ENCODE measurements around a stretch of chr1.

DNA sequence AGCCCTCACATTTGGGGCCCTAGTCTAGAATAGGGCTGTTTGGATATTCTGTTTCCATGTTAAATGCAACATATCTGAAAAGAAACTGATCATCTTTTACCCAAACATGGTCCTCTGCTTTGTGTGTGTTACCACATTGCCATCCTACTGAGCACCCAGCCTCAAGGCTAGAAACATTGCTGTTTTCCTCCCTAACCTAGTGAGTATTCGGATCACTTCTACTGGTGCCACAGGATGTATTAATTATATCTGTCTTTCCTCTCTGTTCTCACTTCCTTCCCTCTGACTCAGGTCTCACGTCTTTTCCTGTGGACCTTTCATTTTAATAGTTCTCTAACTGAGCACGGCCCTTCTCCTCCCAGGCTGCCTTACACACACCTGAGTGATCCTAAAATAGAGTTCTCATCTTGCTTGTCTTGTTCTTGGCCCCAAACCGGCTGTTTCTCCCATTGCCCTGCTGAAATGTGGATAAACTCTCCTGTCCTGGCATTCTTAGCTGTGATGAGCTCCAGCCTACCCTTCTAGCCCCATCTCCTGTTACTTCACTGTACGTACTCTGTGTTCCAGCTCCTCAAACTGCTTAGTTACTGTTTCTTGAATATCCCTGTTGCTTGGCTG, 91.8 kb downstream of the CDC14A start:
- PRO-cap: no peak

DNA sequence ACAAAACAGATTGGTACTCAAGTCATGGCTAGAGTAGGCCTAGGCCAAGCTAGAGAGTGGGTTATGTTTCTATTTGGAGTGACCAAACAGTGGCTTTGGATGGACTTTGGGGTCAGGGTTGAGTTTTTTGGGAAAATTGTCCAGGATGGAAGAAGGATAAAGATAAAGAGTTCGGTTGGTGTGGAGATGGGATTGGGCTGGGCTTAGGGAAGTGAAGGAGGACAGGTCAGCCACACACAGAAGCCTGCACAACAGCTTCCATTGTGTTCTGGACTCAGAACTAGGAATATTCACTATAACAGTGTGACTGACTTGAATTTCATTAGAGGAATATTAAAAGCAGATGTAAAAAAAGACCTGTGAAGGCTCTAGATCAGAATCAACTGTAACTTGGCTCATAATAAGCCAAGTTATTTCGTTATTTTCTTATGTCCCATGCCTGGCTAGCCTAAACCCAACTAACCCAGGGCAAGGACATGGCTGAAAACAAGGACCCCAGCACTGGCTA, 56.7 kb upstream of the GPR88 start:
- PRO-cap: no peak

GRCh38 chr1:100643851-100644127, 75.8 kb upstream of the VCAM1 start:
- PRO-cap: no peak

DNA sequence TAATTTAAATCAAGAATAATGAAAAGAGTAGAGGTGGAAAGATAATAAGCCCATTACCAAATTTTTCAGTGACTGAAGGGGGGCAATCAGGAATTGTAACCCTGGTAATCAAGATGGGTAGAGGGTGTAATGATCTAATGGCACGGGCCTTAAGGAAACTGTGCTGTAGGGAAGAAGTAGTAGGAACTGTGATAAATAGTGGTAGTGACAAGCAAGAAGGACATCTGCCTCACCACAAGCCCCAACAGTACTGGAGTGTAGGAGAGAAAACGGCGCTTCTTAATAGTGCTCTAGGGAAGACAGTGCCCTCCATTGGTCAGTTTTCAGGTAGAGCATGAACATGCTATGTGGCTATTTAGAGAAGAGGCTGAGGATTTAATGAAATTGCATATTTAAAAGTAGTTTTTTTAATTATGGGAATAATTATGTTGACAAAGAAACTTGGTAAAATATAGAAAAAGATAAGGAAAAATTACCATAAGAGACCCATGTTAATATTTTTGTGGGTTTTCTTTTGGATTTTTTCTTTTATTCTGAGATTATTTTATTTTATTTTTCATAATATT, 32.2 kb downstream of the SLC30A7 start:
- PRO-cap: no peak

DNA sequence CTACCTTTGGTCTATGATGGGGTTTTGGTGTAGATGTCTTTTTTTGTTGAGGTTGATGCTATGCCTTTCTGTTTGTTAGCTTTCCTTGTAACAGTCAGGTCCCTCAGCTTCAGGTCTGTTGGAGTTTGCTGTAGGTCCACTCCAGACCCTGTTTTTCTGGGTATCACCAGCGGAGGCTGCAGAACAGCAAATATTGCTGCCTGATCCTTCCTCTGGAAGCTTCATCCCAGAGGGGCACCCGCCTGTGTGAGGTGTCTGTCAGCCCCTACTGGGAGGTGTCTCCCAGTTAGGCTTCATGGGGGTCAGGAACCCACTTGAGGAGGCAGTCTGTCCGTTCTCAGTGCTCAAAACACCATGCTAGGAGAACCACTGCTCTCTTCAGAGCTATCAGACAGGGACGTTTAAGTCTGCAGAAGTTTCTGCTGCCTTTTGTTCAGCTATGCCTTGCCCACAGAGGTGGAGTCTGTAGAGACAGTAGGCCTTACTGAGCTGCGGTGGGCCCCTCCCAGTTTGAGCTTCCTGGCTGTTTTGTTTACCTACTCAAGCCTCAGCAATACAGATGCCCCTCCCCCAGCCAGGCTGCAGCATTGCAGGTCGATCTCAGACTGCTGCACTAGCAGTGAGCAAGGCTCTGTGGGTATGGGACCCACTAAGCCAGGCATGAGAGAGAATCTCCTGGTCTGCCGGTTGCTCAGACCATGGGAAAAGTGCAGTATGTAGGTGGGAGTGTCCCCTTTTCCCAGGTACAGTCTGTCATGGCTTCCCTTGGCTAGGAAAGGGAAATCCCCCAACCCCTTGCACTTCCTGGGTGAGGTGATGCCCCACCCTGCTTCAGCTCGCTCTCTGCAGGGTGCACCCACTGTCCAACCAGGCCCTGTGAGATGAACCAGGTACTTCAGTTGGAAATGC, 53.5 kb downstream of the SLC30A7 start:
- PRO-cap: no peak

DNA sequence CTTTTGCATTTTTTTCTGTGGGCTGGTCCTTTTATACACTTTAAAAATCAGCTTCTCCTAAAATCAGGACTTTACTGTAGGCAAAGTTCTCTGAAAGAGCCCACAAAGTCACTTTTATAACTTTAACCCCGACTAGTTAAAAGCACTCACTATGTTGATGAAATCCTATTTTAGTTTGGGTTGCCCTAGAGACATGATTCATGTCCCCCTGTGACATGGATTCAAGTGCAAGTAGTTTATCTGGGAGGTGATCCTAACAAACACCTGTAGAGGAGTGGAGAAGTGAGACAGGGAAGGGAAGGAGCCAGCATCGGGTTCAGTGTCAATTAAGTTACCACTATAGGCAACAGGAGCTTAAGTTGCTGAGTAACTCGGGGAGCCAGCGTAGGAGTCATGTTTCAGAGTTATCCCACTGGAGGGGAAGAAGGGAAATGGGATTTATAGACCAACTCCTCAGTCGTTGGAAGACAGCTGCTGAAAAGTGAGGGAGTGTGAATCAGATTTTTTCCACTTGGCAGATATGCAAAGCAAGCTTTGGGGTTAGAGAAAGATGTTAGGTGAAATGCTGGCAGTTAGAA, 54.8 kb downstream of the SLC30A7 start:
- PRO-cap: no peak

GRCh38 chr1:101283915-101284498, 47.2 kb downstream of the S1PR1 start:
- PRO-cap: no peak

DNA sequence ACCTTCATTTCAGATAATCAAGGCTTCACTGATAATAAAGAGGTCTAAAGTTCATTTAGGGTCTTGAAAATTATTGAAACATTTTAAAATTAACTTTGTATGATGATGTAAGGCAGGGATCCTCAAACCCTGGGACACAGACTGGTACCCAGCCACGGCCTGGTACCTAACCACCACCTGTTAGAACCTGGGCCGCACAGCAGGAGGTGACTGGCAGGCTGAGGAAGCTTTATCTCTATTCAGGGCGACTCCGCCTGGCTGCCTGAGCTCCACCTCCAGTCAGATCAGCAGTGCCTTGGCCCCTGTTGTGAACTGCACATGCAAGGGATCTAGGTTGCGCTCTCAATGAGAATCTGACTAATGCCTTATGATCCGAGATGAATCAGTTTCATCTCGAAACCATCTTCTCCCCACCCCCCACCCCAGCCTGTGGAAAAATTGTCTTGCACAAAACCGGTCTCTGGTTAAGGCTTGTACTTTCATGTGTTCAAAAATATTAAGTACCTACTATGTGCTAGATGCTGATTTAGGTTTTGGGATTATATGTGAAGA, 4.2 kb downstream of the RNPC3 start:
- PRO-cap: no peak

- PRO-cap: no peak
Measured at GRCh38 chr1:107141332-107141752, 503 bp downstream of the NTNG1 start.

DNA sequence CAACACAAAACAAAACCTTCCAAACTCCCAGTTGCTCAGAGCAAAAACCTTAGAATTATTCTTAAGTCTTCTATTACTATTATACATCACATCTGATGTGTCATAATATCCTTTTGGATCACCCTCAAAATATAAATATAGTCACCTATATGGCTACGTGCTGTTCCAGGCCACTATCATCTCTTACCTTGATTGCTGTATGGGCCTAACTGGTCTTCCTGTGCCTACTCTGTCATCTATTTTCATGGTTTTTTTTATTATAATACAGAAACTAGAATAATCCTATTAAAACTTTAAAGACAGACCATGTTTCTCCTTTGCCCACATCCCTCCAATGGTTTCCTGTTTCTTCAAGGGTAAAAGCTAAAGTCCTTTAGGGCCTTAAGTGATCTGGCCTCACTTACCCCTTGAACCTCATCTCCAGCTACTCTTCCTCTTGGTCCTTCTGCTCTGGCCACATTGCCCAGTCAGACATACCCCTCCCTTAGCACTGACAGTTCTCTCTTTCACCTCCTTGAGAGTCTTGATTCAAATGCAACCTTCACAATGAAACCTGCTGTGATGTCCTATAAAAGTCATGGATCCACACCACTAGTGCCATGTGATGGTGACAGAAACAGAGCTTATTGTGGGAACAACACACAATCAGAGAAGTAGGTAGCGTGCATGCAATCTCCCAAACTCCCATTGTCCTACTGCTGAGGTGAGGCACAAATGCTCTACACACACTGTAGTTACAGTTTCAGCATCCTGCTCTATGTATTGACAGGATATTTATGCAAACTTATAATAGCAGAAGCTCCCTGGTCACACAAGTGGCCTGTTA, 379.7 kb downstream of the VAV3 start:
- PRO-cap: no peak

- PRO-cap: no peak
Measured at GRCh38 chr1:108049950-108050640, 85.1 kb upstream of the VAV3 start.

GRCh38 chr1:108083024-108083499, 117.1 kb downstream of the SLC25A24 start:
- PRO-cap: no peak

DNA sequence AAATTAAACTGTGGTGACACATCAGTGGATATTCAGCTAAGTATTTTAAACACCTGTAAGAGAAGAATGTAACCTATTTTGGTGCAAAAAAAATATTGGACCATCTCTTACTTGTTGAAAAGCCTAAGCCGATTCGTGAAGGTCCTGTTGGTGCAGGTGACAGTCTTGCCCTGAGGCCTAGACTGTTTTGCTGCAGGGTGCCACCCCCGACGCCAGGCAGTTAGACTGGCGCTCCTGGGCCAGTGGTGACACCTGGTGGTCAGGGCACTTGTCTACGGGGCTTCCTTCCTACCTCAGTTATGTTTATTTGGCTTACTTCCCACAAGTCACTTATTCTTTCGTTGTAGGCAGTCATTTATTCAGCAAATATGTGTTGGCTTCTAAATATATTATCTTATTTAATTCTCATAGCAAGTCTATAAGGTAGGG, 1.8 kb downstream of the EEIG2 start:
- PRO-cap: no peak

DNA sequence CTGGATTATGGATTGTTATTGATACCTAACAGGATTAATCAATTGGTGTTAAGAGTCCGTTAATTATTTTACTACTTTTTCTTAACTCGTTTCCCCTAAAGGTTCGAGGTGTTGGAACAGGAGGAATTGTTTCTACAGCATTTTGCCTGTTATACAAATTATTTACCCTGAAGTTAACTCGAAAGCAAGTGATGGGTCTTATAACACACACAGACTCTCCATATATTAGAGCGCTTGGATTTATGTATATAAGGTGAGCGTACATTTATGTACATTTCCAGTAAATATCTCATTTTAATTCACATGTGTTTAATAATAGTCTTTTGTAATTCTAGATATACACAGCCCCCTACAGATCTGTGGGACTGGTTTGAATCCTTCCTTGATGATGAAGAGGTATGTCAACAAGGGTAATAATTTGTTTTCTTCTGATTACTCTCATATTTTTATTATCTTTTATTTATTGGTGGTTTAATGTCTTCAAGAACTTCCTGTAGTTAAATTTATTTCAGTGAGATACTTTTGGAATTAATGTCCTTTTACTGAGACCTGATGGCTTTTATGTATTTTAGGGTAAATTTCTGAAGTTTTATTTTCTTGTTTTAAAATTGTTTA, 3.9 kb downstream of the PRPF38B start:
- PRO-cap: no peak

GRCh38 chr1:108896707-108897155, 19.9 kb downstream of the GPSM2 start:
- PRO-cap: no peak

GRCh38 chr1:108962441-108962637, 945 bp downstream of the CLCC1 start:
- PRO-cap: no peak

DNA sequence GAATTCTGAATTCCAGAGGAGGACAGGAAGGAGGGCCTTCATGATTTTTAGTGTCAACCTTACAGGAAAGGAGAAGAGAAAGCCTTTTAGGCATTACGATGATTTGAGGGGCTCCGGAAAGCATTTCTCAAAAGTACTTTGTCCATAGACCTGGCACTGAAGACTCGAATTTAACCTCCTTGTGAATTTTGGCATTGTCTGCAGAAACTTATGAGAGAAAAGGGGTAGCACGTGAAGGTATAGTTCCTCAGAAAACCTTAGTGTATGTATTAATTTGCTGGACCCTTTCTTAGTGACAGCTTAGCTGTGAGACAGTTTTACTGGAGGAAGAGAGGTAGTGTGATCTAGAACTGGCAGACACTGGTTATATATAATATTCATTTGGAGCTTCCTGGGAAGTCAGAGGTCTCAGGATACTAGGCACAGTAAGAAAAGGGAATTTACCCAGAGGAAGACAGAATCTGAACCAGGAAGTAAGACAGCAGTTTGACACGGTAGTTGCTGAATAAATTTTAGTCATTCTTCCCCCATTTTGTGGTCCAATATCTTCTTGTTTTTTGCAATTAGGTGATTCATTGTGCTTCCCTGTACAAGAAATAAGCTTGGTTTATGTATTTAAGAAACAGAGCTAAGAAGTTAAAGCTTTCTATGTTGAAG, 1.1 kb downstream of the TMEM167B start:
- PRO-cap: no peak

- PRO-cap: unidirectional peak, plus-strand start at chr1:109100128; unidirectional peak, plus-strand start at chr1:109100193; bidirectional peak, plus-strand start at chr1:109100660, minus-strand start at chr1:109100610
Measured at GRCh38 chr1:109099839-109100768, 9.5 kb downstream of the TMEM167B start.

DNA sequence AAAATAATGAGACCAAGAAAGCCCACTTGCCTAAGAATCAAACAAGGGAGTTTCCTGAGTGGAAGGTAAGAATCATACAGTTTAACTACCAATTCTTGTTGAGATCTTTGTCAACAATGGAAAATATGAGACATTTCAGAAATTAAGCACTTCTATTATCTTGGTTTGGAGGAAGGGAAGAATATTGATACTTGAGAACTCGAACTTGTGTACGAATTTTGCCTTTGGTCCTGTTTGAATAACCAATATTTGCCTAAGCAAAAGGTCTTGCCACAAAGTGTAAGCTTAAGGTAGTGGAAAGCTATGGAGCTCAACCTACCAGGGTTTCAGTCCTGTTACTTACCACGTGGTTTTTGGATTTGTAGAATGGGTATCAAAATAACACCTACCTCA, 2.0 kb downstream of the ELAPOR1 start:
- PRO-cap: no peak

GRCh38 chr1:109134345-109134857, 20.5 kb downstream of the ELAPOR1 start:
- PRO-cap: no peak